Endometrial microvascular endothelial cells (primary cell): ENCODE measurements around the genes EEPD1 and STARD3NL.

DNA sequence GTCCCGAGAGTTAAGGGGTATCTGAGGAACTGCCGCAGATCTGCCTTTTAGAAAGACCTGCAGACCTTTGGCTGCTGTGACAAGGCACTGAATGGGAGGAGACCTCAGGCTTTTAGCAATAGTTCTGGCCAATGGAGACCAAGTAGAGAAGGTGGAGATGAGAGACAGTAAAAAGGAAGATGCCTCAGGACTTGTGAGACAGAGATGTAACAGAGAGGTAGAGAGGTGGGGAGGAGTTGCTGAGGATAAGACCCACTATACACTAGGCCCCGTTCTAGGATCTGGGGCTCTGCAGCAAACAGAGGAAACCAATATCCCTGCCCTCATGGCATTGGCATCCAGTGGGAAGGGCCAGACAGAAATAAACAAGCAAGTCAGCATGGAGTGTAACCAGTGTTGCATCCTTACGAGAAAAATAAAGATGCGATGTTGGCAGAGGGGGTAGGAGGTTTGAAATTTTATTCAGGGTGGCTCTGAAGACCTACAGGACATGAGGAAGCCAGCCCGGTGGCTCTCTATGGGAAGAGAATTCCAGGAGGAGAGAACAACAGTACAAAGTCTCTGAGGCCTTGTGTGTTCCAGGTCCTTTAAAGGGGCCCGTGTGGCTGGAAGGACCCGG lies 22.1 kb upstream of the EEPD1 start:
- RAMPAGE, long total RNA: no peak

DNA sequence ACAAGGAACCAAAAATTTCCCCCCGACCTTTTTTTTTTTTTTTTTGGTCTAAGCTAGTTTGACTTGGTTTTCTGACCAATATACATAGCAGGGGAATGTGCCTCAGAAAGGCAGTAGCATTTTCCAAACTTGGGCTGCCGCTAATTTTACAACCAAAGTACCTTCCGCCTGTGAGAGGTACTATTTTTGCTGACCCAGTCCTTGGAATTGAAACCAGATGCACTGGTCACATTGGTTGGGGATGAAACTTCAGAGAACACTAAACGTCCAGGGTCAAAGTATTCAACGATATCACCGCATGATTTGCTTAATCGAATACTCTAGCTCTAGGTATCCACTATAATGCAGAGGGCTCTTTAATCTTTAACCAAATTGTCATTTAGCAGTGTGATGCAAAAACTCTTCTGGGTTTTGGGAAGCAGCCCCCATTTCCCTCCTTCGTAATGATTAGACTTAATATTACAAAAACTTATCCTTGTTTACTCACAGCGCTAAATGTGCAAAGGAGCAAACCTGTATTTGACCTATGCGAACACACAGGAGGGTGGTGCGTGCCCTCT lies 1.1 kb upstream of the EEPD1 start:
- RAMPAGE, long total RNA: no peak

GRCh38 chr7:36152520-36153705 lies at the start of gene EEPD1:
TSS of gene EEPD1 (plus strand) at chr7:36153254.
- RAMPAGE, long total RNA: no peak

- RAMPAGE, long total RNA: no peak
Measured at GRCh38 chr7:36155660-36156645, 2.9 kb downstream of the EEPD1 start.

GRCh38 chr7:36226850-36227734 lies 74.0 kb downstream of the EEPD1 start:
- RAMPAGE, long total RNA: no peak

DNA sequence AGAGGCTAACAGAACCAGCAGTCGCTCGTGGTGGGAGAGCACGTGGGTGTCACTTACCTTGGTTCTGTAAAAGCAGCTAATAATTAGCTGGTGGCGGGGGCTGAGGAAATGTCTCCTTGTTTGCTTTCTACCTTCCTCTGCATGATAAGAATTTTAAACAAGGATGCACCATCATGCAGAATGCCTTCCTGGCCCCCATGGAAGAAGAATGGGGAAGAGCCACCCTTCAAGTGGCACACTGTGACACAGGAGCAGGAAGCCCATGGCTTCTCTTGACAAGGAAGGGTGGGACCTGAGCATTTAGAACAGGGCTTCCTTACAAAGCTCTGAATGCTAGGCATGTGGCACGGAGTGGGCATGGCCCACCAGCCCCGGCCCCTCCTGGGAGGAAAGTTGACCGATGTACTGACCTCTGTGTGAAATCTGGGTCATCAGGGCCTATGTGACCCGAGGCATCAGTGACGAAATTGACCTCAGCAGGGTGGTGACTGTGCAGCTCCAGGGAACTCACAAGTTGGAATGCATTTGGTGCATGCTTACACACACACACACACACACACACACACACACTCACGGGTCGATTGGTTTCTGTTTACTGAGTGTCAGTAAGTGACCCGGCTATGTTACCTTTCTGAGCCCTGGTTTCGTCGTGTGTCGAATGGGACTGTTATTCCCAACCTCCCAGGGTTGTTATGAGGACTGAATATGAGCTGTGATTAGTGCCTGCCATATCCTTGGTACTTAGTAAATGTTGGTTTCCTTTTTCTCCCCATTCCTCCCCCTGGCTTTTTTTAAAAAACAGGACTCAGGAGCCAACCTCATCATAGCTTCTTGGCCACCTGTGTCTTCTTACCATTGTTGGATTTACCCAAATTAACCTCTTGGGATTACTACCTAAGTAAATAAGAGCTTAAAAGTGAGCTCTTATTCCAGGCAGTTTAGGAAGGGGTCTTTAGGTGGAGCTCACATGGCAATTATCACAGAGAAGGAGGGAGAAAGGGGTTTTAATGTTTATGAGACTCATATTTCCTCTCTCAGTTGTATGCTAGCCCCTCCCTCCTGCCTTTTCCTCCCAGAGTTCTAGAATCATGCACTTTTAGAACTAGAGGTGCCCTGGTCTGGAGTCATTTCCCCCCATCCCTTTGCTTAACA lies 94.1 kb downstream of the MATCAP2 start:
- RAMPAGE, long total RNA: no peak

- RAMPAGE, long total RNA: no peak
Measured at GRCh38 chr7:36333757-36334266, 33.2 kb downstream of the MATCAP2 start.

GRCh38 chr7:36390281-36390657 lies 607 bp downstream of the ANLN start:
- RAMPAGE, long total RNA: no peak

DNA sequence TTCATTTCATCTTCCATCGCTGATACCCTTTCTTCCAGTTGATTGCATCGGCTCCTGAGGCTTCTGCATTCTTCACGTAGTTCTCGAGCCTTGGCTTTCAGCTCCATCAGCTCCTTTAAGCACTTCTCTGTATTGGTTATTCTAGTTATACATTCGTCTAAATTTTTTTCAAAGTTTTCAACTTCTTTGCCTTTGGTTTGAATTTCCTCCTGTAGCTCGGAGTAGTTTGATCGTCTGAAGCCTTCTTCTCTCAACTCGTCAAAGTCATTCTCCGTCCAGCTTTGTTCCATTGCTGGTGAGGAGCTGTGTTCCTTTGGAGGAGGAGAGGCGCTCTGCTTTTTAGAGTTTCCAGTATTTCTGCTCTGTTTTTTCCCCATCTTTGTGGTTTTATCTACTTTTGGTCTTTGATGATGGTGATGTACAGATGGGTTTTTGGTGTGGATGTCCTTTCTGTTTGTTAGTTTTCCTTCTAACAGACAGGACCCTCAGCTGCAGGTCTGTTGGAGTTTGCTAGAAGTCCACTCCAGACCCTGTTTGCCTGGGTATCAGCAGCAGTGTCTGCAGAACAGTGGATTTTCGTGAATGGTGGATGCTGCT lies 166.5 kb downstream of the AOAH start:
- RAMPAGE, long total RNA: no peak

DNA sequence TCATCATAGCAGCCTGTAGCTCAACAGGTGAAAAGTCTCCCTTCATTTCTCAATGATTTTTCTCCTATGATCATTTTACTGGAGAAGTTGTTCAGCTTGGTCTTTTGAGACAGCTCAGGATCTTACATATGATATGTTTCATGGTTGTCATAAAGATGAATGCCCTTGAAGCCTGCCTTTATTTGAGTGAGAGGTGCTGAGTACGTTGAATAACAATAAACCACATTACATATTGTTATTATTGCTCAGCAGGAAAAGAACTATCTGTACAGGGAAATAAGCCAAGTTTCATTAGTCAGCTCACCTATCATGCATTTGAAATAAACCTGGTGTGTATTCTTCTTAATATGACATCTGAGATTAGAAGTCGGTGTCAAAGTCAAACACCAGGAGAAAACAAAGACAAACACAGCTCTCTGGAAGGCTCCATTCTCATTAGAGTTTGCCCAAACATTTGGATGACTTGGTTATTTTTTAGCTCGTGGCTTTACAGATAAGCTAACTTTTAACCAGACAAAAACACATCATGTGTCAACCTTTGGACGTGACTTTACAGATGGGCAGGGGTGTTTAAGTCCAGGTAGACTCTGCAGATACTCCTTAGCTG lies 71.2 kb upstream of the AOAH start:
- RAMPAGE, long total RNA: no peak

DNA sequence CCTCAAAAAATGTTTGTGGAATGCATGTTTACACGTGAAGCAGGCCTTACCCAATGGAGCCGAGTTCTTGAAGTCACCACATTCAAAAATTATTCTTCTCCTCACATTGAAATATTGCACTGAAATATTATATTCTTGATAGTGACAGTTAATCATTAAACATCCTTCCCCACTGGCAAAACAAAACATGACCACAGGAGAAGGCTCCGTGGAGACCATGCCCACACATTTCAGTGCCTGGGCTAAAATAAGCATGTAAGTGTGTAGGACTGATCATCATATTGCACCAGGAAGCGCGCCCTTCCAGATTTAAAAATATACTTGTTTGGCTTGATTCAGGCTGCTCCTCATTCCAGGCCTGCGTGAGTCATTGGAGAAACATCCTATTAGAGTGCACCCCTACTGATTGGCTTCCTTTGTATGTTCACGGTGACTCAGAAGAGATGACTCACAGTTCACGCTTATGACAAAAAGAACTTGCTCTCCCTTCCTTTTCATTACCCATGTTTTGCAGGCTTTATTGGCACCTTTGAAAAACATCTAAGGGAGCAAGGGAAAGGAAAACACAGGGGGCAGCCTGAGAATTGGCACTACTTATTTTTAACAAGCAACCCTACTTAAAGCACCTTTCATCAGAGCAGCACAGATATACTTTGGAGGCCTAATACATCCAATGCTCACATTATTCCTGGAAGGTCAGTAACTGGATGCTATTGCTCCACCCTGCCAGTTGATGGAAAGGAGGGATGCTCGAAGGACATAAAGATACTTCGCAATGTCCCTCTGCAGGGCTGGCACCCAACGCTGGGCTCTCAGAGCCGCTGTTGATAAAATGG lies 307.6 kb upstream of the AOAH start:
- RAMPAGE, long total RNA: no peak

DNA sequence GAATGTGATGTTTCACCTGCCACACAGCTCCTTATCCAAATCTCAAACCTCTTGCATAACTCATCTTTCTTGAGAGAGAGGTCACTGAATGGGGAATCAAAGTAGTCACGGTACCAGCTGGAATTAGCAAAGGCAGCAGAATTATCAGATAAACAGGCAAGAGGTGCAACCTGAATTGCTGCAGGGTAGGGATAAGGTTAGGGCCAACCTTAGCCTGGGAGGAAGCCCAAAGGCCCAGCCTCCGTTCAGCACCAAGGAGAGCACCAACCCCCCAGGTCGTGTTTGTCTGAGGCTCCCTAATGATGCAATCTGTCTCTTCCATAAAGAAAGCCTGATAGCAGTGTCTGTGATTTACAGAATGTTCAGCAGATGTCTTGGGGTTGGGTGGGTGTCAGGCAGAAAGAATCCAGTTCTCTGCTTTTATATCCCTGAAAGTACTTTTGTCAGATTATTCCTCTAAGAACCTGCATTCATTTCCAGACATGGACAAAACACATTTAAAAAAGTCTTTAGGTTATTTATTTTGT lies 328.4 kb upstream of the AOAH start:
- RAMPAGE, long total RNA: no peak

GRCh38 chr7:37201485-37202057 lies 247.1 kb downstream of the ELMO1 start:
- RAMPAGE, long total RNA: no peak

DNA sequence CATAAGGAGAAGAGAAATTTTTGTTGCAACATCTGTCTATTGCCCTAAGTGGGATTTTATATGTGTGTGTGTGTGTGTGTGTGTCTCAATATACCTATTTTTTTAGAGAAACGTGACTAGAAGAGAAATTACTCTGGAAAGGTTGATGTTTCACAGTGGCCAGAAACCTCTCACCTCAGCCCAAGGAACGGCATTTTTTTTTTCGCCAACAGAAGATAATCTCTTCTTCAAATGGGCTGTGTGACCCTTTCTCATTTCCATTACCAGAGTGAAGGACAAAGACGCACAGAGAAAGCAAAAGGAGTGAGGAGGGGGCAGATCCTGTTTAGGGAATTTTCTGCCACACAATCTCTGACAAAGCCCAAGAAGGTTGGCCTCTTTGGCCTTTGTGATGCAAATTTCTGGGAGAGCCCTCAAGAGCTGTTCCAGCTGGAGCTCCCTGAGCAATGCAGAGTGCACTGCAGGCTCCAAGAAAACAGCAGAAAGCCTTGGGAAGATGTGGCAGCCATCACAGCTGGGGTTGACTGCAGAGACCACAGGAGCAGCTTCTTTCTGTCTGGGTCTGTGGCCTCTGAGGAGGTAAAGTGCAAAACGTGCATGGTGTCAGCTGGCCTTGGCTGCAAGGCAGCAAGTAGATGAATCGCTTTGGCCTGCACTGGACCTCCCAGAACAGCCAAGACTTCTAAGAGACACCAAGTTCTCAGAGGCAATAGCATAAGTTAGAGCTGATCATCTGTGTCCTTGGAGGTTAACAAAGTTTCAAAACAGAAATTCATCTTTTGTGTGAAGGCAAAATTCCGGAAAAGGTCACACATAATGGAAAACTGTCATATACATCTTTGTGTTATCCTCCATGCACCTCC lies 200.3 kb downstream of the ELMO1 start:
- RAMPAGE, long total RNA: no peak

- RAMPAGE, long total RNA: no peak
Measured at GRCh38 chr7:37353065-37353464, 95.6 kb downstream of the ELMO1 start.

DNA sequence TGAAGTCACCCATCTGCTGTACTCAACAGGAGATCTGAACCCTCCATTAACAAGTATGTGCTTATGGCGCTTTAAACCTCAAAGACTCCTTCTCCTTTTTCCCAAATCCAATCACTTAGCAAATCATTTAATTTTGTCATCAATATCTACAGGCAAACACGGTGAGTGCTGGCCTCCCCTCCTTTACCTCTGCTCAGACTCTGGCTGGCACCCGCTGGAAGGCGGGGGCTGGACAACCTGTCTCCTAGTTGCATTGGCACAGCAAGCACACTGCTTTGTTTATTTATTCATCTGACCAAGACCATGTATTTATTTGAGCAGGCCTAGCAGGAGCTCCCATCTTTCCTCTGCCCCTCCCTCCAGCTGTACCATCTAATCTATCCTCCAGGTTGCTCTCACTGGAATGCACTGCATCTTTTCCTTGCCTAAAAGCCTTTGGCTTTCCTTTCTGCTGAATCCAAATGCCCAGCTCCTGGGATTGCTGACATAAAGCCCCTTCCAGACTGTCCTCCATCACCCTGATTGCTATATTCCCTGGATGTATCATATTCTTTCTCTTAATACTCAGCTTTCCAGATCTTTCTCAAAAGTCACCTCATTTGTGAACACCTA lies 9.8 kb downstream of the ELMO1 start:
- RAMPAGE, long total RNA: no peak

GRCh38 chr7:37531242-37531687 lies 82.6 kb upstream of the ELMO1 start:
- RAMPAGE, long total RNA: no peak

- RAMPAGE, long total RNA: no peak
Measured at GRCh38 chr7:37915804-37916606, 612 bp downstream of the SFRP4 start.

GRCh38 chr7:38177584-38178694 lies at the start of gene STARD3NL:
TSS of gene STARD3NL (plus strand) at chr7:38178245.
- RAMPAGE, long total RNA: start-site peak on the plus strand at chr7:38178326-38178393, 582 and 630 reads in 2 replicates

- RAMPAGE, long total RNA: no peak
Measured at GRCh38 chr7:38273115-38273717, 95.2 kb downstream of the STARD3NL start.